ENCODE results near the genes TSPY1 and DAZ3.

DNA sequence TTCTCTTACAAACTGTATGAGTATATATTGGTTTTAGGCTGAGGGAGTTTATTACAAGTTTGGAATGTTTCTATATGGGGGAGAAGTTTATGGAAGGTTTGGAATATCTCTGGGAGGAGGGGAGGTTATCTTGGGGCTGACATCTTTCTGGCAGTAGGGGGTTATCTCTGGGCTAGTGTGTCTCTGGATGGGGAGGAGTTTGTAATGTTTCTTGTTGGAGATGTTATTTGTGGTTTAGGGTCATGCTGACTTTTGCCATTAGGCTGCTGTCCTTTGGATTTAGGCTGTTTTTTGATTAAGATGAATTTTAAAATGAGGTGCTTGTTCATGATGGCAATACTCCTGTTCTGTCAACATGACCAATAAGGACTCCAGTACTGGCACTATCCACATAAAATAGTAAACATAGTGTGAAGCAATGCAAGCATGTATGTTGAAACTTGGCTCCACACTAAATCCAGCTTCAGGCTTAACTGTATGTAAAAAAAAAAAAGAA lies 6.3 kb upstream of the RPS4Y1 start:
- PRO-cap, result no peak

- PRO-cap, result no peak
Measured at GRCh38 chrY:7275545-7276335, 364.2 kb upstream of the AMELY start.

DNA sequence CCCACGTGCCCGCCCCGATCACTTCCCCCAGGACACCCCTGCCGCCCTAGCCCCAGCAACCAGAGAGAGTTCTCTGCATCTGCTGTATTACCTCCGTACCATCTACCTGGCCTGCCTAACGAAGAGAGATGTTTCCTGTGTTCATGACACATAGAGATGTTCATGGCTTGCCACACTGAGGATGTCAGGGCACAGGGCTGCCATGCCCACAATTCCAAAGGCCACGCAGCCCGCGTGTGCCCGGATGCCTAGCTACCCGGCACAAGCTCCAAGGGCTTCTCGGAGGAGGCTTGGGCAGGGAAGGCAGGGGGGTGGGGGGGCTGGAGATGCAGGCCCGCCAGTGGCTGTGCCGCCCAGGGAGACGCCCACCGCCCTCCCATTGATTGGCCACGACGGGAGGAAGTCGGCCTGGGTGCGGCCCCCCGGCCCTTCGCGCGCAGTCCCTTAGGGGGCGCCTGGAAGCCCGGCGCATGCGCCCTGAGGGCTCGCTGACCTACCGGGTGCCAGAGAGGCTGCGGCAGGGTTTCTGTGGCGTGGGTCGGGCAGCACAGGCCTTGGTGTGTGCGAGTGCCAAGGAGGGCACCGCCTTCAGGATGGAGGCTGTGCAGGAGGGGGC lies at the start of gene TSPY1:
TSS of gene TSPY1 (plus strand) at position 425 of the 616 bp plus-strand sequence.
- PRO-cap, result no peak

DNA sequence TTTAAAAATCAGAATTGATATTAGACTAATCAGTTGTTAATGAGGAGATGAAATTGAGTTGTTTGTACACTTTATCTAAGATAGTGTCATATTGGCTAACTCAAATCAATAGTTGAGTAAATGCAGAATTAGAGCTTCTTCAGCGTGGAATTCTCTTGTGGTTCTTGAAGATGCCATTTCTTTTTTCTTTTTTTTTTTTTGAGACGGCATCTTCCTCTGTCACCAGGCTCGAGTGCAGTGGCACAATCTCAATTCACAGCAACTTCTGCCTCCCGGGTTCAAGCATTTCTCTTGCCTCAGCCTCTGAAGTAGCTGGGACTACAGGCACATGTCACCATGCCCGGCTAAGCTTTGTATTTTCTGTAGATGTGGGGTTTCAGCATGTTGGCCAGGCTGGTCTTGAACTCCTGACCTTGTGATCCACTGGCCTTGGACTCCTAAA lies 1584.1 kb upstream of the USP9Y start:
- PRO-cap, result no peak

DNA sequence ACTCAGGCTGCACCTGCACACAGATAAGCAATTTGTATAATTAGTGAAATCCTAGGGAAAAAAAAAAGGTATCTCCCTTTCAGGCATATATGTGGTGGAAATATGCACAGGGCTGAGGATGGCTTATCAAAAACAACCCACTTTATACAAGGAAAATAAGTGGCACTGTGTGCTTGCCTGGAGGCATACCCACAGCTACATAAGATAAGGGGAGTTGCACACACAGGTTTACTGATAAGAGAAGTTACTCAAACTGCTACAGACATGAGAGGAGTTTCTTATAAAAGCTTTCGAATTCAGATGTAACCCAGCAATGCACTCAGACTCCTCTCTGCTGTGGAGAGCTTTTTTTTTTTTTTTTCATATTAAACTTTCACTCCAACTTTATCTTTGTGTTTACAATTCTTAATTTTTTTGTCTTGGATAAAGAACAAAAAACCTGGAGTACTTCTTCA lies 372.8 kb upstream of the RBMY1B start:
- PRO-cap, result no peak

DNA sequence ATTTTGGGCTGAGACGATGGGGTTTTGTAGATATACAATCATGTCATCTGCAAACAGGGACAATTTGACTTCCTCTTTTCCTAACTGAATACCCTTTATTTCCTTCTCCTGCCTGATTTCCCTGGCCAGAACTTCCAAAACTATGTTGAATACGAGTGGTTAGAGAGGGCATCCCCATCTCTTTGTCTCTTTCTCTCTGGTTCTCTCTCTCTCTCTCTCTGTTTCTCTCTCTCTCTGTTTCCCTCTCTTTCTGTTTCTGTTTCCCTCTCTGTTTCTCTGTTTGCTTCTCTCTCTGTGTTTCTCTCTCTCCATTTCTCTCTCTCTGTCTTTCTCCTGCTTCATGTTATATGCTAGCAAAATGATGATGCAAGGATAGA lies 158.8 kb upstream of the RBMY1B start:
- PRO-cap, result no peak

DNA sequence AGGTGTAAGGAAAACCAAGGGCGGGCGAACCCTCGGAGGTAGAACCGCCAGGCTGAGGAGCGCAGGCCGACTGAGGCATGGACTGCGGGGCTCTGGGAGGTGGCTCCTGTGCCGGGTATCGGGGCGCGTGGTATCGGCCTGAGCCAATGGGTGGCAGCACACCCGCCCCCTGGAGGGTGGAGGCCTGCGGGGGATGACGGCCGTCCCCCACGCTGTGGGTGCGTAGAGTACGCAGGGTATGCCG lies at the start of gene DAZ3:
TSS of gene DAZ3 (minus strand) at position 72 of the 244 bp plus-strand sequence.
- PRO-cap, result no peak